Glomerular endothelial cell (primary cell): ENCODE results near the genes C2CD4D, THEM4, TCHH, LCE3A, LCE1F, SPRR1B, PRR9, S100A7A and S100A16.

GRCh38 chr1:151839468-151840461, at the start of gene C2CD4D:
TSS of gene C2CD4D (minus strand) at chr1:151839820.
- RAMPAGE, long total RNA = no peak

DNA sequence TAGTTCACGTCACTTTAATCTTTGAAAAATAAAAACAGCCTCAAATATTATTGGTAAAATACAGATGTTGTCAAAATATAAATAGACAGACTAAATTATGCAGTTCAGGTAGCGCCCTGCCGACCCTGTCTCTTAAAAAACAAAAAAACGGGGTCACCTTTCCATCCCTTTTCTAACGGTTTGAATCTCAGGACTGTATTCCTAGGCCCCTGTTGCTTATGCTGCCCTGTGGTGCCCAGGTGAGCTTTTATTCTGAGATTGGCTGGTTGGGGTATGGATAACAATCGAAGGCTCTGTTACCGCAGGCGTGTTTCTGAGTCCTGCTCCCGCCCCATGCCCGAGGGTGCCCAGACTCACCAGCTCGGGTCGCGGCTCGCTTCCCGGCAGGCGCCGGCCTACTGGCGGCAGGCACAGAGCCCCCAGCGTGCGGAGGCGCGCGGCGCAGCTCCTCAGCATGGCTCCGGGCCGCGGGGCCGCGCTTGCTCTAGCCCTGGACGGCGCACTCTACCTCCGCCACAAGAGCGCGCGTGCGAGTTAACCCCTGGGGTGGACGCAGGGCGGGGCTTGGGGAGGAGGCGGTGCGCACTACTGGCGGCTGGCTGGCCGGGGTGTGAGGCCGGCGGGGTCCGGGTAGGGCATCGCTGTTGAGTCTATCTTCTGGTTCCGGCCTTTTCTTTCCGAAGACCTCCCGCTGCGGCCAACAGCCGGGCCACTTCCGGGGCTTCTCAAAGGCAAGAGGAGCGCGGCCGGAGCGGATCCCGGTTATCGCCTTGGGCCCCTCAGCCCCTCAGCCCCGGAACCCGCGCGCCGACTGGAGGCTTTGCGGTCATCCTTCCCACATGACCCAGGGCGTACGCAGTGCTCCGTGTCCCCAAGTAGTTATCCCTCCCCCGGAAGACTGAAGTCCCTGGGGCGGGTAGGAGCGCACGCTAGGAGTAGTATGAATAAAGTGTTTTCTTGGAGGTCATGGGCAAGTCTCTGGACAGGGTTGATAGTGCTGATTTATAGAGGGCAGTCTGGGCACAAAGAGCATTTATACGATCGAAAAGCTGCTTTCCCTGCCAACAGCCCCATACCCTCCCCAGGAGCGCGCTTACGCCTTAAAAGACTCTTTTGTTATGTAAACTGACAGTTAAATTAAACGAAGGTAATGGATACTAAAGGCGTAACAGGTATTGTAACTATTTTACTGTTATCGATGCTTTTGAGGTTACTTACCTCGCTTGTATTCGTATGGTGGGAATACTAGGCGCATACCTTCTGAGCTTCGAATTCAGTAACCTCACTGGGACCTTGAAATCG, at the start of gene THEM4:
Gene THEM4, minus strand, starts transcription at position 509 of the 1,302 bp plus-strand sequence.
- RAMPAGE, long total RNA = no peak

DNA sequence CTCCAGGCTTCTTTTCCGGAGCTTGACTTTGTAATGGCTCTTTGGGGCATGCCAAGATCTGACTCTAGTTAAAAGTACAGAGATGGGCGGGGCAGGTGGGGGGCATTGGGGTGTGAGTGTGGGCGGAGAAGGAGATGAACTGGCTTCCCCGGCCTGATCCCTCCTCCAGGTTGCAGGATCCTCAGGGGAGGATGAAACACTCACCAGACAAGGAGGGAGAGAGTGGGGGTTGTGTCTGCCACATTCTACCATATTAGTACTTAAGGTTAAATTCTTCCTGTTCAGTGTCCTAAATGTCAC, 23.0 kb downstream of the S100A10 start:
- RAMPAGE, long total RNA = no peak

DNA sequence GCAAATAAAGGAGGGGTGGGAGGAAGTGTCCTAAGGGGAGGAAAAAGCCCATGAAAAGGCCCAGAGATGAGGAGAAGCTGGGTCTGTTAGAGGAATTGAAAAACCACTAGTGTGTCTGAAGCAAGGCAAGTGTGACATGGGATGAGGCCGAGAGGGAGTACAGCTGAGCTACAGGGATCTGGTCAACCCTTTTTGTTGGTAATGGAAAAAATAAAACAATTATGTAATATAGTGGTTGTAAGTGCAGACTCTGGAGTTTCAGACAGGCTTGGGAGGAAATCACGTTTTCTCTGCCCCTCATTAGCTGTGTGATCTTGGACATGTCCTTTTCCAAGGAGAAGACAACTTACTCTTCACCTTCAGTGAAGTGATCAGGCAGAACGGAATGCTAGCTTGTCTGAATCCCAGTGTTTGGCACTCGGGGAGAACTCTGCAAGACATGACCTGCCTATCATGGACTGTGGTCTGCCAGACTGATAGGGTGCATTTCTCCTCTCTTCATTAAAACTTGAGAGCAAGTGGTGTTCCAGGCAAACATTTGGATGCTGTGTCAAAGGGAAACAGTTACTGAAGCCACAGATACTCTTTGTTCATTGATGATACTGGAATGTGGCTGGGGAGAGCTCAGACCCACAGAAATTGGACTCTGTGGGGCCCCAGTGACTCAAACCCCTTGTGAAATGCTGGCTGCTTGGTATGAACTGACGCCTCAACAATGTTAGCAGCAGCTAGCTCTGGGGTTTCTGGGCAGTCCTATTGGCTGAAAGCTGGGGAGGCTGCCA, 7.6 kb upstream of the S100A10 start:
- RAMPAGE, long total RNA = no peak

- RAMPAGE, long total RNA = no peak
These were observed at the start of gene TCHH for GRCh38 chr1:152115214-152115622. TSS of gene TCHH (minus strand) at chr1:152115444.

DNA sequence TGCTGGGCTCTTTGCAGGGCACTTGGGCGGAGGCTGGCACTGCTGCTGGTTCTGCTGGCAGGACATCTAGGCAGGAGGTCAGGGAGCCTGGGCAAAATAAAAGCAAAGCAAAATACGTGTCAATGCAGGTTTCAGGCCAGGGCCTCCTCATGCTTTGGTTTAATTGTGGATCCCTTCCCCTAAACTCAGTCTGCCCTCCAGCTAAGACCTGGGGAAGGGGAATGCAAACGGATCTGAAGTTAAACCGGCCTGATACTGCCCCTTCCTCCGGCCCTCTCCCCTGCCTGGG, at the start of gene LCE3A:
Gene LCE3A, minus strand, starts transcription at position 66 of the 289 bp plus-strand sequence.
- RAMPAGE, long total RNA = no peak

DNA sequence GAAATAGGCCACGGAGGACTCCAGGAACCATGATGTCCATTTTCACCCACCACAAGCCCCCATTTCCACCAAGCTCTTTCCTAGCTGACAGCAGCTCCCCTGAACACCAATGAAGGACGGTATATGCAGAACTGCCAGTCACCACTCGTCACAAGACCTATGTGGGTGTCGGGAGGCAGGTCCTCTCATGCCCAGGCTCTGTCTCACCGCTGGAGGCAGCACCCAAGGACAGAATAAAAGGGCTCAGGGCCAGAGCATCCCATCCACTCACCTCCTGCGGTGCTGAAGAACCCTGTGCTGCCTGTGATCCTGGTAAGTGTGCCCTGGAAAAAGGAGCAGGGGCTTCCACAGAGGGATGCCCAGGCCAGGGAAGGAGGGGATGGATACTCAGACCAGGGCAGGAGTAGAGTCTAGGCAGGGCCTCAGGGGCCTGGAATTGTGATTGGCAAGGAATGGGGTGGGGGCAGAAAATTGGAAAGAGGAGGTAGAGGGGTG, at the start of gene LCE1F:
Gene LCE1F, plus strand, starts transcription at position 262 of the 495 bp plus-strand sequence.
- RAMPAGE, long total RNA = no peak

- RAMPAGE, long total RNA = no peak
These were observed at the start of gene SPRR1B for GRCh38 chr1:153031072-153031386. TSS of gene SPRR1B (plus strand) at chr1:153031203.

- RAMPAGE, long total RNA = no peak
These were observed at the start of gene PRR9 for GRCh38 chr1:153217426-153217845. TSS of gene PRR9 (plus strand) at chr1:153217584.

- RAMPAGE, long total RNA = no peak
These were observed 20.0 kb downstream of the PGLYRP3 start for GRCh38 chr1:153292477-153293514.

DNA sequence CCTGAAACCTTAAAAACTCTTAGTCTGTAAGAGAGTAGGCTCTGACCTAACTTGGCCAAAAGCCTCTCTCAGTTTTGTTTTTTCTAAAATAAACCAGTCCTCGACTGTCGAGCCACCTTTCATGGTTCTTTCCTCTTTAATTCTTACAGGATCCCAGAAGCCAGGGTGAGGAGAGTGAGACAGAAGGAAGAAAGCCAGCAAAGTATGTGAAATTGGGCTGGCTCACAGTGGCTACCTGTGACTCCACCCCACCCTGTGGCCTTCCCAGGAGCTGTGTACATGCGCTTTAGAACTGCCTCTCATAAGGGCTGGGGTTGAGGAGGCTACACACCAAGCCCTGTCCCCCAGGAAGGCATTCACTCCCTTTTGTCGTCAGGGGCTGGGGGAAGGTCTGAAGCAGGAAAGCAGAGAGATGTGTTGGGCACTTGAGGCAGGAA, 4.5 kb downstream of the PGLYRP4 start:
- RAMPAGE, long total RNA = no peak

GRCh38 chr1:153416324-153416602, at the start of gene S100A7A:
TSS of gene S100A7A (plus strand) at chr1:153416520.
- RAMPAGE, long total RNA = no peak

DNA sequence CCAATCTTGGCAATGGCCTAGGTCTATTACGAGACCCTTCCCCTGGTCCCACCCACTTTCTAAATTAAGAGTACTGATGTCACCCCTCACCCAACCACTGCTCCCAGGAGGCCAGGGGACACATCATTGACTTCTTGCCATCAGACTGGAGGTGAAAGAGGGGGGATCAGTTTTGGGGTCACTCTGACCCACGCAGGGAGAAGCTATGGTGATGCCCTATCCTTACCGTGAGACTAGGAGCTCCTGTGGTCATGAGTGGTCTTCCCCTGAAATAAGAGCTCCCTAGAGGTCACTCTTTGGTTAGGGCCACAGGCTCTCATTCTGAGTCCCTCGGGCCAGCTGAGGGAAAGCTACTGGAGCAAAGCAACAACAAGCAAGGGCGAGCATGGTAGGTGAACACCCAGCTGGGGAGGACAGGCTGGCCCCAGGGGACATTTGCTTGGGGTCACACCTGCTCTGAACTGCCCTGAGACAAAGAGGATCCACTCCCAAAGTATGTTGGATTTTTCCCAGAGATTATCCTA, 34.7 kb upstream of the S100A7 start:
- RAMPAGE, long total RNA = no peak

DNA sequence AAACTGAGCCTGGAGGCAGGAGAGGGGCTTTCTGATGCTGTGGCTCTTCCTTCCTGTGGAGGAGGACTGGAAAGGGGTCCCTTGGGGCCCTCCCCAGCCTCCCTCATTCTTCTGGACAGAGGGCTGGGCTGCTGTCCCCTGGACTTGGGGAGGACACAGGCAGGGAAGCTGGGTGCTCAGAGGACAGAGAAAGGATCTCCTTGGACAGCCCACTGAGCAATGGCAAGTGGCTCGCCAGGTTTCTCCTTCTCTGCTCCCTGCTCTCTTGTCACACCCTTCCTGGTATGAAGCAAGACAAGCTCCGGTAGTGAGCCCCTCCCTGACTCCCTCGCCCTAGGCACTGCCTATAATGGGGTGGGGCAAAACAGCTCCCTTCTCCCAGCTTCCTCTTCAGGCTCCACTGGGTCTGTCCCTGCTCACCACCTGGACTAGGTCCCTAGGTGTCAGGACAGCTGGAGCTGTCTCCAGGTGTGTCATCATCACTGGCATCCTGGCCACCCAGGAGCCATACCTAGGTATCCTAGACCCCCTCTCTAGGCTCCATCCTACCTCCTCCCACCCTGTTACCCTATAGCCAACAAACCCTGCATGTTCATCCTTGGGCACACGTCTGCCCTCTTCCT, 19.9 kb downstream of the S100A6 start:
- RAMPAGE, long total RNA = no peak

- RAMPAGE, long total RNA = no peak
These were observed 1.3 kb downstream of the S100A6 start for GRCh38 chr1:153534221-153535113.

GRCh38 chr1:153603297-153603814, 9.6 kb downstream of the S100A16 start:
- RAMPAGE, long total RNA = no peak

- RAMPAGE, long total RNA = no peak
These were observed 5.7 kb downstream of the S100A16 start for GRCh38 chr1:153606814-153607983.

DNA sequence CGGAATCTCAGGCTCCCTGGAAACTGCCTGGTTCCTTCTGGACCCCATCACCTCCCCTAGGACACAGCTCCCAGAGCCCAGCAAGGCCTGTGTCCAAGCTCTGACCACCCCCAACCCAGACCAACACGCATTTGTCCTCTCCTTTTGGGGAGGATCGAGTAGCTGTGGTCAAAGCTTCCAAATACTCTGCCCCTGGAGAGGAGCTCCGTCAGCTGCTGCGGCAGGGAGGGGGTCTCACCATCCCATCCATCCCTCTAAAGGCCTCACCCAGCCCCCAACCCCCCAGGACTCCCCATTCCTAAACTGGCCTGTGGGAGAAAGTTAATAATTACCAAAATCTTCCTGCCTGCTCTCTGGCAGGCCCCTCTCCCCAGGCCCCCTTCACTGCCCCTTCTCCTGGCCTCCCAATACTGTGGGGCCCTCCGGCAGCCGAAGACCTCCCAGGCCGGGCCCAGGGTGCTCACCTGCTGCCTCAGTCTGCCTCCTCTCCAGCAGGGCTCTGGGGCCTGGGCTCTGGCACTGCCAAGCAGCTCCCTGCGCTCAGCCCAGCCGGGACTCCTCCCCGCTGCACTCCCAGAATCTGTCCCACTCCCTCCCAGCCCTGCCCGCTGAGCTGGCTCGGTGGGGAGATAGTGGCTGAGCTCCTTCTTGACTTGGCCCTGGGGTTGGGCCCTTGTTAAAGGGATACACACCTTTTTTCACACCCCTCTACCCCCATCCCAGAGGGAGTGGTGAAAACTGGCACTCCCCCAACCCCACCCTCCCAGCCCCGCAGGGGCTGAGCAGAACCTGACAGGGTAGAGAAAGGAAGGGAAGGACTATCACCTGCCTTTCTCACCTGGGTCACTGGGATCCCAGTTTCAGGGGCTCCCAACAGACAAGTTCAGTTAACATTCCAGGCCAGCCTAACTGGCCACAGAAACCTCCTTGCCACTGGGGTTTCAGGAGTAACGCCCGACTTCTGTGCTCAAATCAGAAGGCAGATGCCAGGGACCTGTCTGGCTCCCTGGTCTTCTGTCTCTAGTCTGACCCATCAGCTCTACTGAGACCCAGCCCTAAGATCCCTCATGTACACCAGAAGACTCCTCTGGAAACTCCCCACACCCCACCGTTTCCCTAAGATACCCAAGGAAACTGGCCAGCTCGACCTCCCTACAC, at the start of gene S100A16:
Gene S100A16, minus strand, starts transcription at position 650 of the 1,158 bp plus-strand sequence.
- RAMPAGE, long total RNA = start-site peak on the minus strand centred at position 561 of the sequence, 125 bp wide, 350 and 289 reads in 2 replicates

DNA sequence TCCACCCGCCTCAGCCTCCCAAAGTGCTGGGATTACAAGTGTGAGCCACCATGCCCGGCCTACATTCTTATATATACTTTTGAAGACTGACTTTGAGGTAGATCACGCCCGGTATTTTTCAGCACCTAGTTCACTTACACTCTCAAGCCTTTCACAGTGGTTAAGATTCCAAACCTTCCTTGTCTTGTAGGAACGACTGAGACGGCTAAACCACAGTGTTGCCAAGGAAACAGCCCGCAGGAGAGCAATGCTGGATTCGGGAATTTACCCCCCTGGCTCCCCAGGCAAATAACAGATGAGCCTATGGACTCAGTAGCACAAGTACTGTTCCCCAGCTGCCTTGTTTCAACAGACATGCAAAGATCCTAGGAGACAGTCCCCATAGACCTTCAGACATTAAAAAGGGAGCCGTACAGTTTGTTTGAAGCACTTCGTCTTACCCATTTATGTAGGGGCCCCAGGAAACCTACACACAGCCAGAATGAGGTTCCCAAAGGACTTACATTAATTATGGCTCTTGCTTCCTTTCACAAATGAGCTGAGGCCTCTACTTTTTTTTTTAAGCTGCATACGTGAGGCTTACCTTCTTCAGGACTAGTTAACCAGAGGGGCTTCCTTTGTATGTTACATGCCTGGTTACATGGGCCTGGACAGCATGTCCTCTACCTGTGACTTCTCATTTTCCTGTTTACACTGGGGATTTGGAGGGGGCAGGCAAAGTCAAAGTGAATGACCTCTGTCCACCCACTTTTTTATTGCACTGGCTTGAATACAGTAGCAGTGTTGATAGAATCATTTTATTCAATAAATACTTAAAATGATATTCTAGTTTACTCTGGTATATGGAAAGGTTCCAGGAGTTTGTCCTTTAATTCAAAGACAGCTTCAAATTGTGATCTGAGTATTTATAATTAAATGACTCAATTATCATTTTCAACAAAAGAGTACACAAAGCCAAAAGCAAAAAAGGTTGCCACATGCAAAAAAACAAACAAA, 2.8 kb downstream of the SNAPIN start:
- RAMPAGE, long total RNA = no peak

DNA sequence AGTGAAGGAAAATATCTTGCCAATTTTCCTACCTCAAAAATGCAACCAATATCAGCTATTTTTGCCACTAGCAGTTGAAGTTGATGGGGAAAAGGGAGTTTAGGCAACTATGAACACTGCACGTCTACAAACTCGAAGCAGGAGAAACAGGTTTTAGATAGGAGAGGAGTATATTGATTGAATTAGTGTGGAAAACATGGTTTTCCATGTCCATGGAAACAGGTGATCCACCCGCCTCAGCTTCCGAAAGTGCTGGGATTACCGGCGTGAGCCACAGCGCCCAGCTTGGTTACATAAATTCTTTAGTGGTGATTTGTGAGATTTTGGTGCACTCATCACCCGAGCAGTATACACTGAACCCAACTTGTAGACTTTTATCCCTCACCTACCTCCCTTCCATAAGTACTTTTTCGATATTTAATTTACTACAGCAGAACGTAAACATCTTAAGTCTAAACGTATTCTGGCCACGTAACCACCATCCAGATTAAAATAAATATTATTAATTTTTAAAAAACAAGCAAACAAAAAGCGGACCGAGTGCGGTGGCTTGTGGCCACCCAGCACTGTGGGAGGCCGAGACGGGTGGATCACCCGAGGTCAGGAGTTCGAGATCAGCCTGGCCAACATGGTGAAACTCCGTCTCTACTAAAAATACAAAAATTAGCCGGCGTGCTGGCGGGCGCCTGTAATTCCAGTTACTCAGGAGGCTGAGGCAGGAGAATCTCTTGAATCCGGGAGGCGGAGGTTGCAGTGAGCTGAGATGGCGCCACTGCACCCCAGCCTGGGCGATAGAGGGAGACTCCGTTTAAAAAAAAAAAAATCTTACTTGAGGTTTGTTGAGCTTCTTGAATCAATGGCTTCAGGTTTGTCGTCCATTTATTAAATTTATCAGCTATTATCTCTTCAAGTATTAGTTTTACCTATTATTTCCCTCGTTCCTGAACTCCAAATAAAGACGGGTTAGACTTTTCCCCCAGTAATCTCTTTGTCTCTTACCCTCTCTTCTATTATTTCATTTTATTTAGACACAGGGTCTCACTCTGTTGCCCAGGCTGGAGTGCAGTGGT, 913 bp upstream of the ILF2 start:
- RAMPAGE, long total RNA = no peak